SK-N-MC (cell line): ENCODE measurements around the gene MOV10.

GRCh38 chr1:112620240-112620596, 586 bp downstream of the CAPZA1 start:
- RRBS = no CpG with 5 or more reads among the region's 6 CpGs

DNA sequence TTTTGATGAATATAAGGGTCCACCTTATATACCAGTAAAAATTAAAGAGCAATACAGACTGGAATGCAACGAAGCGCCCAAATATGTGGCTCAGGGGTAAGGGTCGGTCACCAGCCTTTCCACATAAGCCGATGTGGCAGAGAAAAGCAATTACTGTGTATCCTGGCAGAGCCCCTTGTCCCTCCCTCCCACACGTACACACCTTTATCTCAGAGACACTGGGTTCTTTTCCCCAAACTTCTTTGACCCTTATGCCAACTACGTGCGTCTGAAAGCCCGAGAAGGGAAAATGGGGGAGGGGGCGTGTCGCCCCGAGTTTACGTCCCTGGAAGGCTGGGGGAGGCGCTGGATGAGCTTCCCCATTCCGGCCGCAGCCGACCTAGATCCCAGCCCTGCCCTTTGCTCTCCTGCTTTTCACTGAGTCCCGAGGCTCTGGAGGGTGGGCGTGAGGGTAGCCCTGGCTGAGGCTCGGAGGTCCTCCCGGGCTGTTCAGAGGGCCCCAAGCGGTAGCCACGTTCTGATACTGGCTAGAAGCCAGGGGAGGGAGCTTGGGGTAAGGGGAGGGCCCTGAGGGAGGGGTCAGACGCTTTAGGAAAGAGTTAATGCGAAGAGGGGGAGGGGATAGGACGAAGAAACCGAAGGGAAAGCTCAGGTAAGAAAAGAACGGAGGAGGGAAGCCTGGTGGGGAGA, at the start of gene MOV10:
Gene MOV10, plus strand, starts transcription at position 582 of the 690 bp plus-strand sequence.
- RRBS = 0% methylated on average over 2 of the region's 27 CpGs

DNA sequence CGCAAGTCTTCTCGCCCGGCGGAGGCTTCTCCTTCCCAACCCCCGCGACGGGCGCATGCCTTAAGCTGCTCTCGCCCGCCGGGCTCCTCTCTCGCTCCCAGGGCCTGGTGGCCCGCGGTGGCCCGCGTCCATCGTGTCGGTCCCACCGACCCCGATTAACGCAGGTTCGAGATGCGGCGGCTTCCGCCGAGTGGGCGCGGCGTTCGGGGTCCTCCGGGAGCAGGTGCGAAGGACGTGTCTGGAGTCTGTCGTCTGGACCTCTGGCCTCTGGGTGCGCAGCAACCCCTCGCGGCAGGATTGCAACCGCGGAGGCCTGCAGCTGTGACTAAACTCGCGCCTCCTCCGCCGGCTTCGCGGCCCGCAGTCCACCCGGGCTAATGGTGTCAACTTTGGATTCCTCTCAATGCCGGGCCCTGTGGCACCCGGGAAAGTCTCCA, 25.5 kb downstream of the TAFA3 start:
- RRBS = 52% methylated on average over 11 of the region's 49 CpGs

- RRBS = no CpG with 5 or more reads among the region's 11 CpGs
Observed at GRCh38 chr1:113255330-113256197, 134.8 kb upstream of the MAGI3 start.

- RRBS = no CpG with 5 or more reads among the region's 2 CpGs
Observed at GRCh38 chr1:113404387-113404806, 14.1 kb downstream of the MAGI3 start.

DNA sequence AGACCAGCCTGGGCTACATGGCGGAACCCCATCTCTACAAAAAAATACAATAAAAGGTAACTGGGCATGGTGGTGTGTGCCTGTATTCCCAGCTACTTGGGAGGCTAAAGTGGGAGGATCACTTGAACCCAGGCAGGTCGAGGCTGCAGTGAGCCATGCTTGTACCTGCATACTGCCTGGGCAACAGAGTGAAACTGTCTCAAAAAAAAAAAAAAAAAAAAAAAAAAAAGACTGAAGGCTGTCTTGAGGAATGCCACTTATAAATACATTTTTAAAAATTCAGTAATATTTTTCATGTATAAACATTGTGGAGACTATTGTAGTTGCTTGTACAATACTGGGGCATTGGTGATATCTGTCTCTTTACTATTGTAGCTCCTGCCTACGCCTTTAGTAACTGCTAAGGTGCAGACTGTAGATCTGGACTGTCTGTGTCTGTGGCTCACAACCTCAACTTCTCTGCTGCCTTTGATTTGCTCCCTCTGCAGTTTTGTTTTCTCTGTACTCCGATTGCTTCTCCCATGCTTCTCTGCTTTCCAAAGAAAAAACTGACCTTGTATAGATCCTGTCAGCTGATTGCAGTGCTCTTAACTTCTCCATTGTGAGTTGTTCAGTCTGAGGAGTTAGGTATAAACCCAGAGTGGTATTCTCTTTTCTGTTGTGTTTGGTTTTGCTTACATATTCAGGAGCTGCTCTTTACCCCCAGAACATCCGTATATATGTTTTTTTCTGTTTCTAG, 15.1 kb downstream of the MAGI3 start:
- RRBS = no CpG with 5 or more reads among the region's 5 CpGs

GRCh38 chr1:113457710-113458248, 67.5 kb downstream of the MAGI3 start:
- RRBS = no CpG with 5 or more reads among the region's 2 CpGs

DNA sequence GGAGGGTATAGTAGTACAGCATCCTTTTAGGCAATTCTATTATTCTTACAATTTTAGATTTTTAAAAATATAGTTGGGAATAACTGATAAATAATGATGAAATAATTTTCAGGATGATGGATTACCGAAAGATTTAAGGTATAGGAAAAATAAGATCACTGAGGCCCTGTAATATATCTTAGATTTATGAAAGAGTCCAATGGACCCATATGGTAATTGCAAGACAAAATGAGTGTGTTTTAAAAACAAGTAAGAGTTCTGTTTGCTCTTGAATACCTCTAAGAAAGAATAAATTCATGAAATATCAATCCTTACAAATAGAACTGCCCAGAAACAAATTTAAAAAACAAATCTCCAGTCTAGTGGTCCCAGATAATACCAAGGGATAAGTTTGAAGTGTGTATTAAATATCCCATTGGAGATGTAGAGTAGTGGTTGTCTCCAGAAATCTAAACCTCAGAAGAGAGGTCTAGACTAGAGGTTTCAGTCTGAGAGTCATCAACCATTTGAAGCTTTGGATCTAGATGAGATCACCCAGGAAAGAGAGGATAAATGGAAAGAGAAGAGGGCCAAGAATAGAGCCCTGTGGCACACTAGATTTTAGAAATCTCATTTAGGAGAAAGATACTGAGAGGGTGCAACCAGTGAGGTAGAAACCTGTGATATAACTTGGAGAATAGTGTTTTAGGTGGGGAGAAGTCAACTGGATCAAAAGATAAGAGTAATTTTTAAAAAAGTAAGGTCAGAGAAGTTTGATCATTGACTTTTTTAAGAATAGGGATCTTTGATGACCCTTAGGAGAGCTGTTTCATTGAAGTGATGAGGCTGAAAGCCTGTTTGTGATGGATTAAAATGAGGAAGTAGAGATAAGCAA, 72.7 kb downstream of the MAGI3 start:
- RRBS = no CpG with 5 or more reads among the region's 1 CpG

DNA sequence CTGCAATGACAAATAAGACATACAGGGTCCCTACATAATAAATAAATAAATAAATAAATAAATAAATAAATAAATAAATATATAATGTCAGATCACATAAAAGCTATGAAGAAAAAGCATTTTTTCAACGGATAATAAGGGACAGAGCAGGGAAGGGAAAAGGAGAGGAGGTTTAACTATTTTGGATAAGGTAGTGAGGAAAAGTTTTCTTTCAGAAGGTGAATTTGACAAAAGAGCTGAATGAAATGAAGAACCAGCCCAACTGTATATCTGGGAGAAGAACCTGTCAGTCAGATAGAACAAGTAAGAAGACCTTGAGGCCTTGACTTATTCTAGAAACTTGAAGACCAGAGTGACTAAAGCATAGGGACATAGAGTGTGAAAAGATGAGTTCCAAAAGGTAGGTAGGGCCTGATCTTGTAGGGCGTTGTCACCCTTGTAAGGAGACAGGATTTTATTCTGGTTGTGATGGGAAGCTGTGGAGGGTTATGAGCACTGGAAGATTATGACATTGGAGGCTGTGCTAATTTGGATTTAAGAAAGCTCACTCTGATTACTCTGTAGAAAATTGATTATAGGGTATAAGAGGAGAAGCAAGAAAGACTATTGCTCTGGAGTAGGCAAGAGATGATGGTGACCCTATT, 115.3 kb downstream of the MAGI3 start:
- RRBS = no CpG with 5 or more reads among the region's 2 CpGs

- RRBS = no CpG with 5 or more reads among the region's 7 CpGs
Observed at GRCh38 chr1:113523613-113524360, 133.5 kb downstream of the MAGI3 start.

GRCh38 chr1:113747841-113748193, 11.5 kb downstream of the PHTF1 start:
- RRBS = no CpG with 5 or more reads among the region's 6 CpGs

- RRBS = no CpG with 5 or more reads among the region's 4 CpGs
Observed at GRCh38 chr1:113804636-113805152, 7.6 kb downstream of the RSBN1 start.

GRCh38 chr1:113870460-113871246, 16.7 kb downstream of the BCL2L15 start:
- RRBS = no CpG with 5 or more reads among the region's 3 CpGs

DNA sequence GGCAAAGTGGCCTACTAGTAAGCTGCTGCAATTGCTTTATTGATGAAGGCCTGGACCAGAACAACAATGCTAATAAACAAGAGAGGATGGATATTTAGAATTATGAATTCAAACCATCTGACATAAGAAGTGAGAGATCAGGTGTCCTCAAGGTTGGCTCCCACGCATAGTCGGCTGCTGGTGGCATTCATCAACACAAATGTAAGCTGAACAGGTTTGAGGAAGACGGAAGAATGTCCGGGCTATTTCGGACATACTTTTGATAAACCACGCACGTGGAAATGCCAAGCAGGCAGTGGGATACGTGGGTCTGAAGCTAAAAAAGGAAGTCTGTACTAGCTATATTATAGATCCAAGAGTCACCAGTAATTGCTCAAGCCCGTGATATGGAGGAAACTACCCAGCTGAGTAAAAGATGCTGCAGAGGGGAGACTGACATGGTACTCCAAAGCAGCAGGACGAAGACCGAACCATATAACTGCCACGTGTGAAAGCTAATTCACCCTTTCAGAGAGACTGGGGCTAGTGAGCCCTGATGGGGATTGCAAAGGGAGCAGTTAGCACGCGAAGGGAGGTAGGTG, 489 bp downstream of the AP4B1 start:
- RRBS = no CpG with 5 or more reads among the region's 14 CpGs

DNA sequence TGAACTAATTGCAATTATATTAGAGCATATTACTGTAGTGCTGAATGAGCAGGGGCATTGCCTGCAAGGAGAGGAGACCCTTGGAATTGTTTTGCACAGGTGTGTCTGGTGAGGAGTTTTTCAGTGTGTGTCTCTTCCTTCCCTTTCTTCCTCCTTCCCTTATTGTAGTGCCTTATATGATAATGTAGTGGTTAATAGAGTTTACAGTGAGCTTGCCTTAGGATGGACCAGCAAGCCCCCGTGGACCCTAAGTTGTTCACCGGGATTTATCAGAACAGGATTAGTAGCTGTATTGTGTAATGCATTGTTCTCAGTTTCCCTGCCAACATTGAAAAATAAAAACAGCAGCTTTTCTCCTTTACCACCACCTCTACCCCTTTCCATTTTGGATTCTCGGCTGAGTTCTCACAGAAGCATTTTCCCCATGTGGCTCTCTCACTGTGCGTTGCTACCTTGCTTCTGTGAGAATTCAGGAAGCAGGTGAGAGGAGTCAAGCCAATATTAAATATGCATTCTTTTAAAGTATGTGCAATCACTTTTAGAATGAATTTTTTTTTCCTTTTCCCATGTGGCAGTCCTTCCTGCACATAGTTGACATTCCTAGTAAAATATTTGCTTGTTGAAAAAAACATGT, 4.2 kb upstream of the OLFML3 start:
- RRBS = no CpG with 5 or more reads among the region's 4 CpGs

GRCh38 chr1:113975676-113976958, 3.2 kb upstream of the OLFML3 start:
- RRBS = no CpG with 5 or more reads among the region's 6 CpGs

DNA sequence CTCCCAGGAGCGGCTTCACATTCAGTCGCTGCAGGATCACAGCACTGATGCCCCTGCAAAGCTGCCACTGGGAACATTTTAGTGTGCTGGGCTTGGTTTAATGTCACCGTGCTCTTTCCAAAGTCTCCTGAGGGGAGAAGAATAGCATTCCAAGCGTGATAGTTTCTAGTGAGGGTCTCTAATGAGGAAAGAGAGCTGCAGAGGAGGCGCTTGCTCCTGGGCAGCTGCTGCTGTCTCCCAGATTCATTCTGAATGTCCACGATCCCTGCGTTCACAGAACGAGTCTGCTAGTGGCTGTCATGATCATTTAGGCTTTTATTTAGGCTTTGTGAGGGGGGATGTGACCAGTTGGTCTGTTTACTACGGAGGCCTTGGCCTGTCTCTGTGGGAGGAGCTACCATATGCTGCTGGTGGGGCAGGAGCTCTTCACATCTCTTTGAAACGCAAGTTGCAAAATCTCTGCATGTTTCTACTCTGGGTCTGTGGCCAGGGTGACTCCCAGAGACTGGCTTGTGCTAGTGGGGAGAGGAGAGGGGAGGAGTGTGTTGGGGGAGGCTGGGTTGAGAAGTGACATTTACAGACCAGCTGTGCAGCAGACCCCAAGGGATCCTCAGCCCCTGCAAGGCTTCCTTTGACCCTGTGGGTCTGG, 23.4 kb downstream of the OLFML3 start:
- RRBS = no CpG with 5 or more reads among the region's 10 CpGs

GRCh38 chr1:114033095-114033701, 53.9 kb downstream of the OLFML3 start:
- RRBS = no CpG with 5 or more reads among the region's 7 CpGs

GRCh38 chr1:114396273-114396838, 114.6 kb downstream of the TRIM33 start:
- RRBS = no CpG with 5 or more reads among the region's 3 CpGs

GRCh38 chr1:114482627-114482990, 28.4 kb downstream of the TRIM33 start:
- RRBS = no CpG with 5 or more reads among the region's 3 CpGs